ENCODE results near the genes TDRD15 and FKBP1B.

DNA sequence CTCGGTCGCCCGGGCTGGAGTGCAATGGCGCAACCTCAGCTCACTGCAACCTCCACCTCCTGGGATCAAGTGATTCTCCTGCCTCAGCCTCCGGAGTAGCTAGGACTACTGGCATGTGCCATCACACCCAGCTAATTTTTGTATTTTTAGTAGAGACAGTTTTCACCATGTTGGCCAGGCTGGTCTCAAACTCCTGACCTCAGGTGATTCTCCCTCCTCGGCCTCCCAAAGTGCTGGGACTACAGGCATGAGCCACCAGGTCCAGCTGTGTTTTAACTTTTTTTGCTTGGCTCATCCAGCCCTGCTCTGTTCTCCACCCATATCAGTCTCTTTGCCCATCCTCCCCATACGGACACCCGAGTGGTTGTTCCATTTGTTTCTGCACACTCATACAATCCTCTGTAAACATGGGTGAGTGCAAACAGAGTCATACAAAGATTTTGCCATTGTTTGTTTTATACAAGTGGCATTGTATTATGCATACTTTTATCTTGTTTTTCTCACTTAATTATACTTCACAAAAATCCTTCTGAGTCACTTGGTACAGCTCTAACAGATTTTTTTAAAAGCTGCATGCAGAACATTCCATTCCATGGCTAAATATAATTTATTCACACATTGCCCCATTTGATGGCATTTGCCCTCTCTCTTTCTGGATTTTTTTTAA lies 5.4 kb downstream of the APOB start:
- RRBS, result no CpG with 5 or more reads among the region's 8 CpGs

GRCh38 chr2:21044568-21045658 lies 1.0 kb upstream of the APOB start:
- RRBS, result no CpG with 5 or more reads among the region's 22 CpGs

- RRBS, result no CpG with 5 or more reads among the region's 4 CpGs
Measured at GRCh38 chr2:21051812-21052452, 8.1 kb upstream of the APOB start.

DNA sequence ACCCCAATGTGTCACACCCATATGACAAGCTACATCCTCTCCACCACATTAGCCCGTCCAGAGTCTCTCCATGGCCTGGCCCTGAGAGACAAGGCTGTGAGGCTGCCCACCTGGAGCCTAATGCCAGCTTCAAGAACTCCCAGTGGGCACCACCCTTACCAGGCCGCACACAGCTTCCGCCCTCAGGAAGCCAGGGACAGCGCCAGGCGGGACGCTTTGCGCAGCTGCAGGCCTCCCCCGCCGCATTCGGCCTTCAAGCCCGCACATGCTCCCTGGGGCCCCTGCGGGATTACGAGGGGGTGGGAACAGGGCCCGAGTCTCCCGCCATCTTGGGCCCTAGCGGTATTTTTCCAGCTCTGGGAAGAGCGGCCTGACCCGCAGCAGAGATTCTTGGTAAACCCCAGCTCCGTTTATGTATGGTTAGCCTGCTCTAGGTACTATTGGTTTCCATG lies at the start of gene TDRD15:
Gene TDRD15, plus strand, starts transcription at position 315 of the 452 bp plus-strand sequence.
- RRBS, result no CpG with 5 or more reads among the region's 19 CpGs

- RRBS, result no CpG with 5 or more reads among the region's 5 CpGs
Measured at GRCh38 chr2:21422221-21422788, 298.5 kb downstream of the TDRD15 start.

GRCh38 chr2:23197803-23198772 lies 186.9 kb upstream of the KLHL29 start:
- RRBS, result no CpG with 5 or more reads among the region's 11 CpGs

GRCh38 chr2:23351495-23351881 lies 33.5 kb upstream of the KLHL29 start:
- RRBS, result 13% methylated on average over 7 of the region's 23 CpGs

DNA sequence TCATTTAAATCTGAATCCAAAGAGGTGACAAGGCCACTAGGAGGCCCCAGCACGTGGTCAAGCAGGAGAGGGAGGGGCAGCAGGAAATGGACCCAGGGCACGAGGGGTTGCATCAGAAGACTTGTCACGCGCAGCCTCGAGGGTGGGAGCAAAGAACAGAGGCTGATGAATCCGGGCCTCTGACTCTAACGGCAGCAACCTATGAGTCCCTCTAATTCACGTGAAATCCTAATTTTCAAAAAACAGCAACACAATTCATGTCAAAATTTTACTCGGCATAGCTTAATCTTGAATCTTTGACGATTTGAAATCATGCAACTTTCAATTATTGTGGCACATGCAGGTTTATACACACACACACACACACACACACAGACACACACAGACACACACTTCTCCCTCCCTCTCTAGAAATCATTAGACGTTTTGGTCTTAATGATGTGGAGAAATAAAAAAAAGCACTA lies 24.1 kb upstream of the KLHL29 start:
- RRBS, result no CpG with 5 or more reads among the region's 11 CpGs

- RRBS, result no CpG with 5 or more reads among the region's 8 CpGs
Measured at GRCh38 chr2:23404434-23404798, 19.4 kb downstream of the KLHL29 start.

- RRBS, result no CpG with 5 or more reads among the region's 14 CpGs
Measured at GRCh38 chr2:23492697-23493435, 107.9 kb downstream of the KLHL29 start.

DNA sequence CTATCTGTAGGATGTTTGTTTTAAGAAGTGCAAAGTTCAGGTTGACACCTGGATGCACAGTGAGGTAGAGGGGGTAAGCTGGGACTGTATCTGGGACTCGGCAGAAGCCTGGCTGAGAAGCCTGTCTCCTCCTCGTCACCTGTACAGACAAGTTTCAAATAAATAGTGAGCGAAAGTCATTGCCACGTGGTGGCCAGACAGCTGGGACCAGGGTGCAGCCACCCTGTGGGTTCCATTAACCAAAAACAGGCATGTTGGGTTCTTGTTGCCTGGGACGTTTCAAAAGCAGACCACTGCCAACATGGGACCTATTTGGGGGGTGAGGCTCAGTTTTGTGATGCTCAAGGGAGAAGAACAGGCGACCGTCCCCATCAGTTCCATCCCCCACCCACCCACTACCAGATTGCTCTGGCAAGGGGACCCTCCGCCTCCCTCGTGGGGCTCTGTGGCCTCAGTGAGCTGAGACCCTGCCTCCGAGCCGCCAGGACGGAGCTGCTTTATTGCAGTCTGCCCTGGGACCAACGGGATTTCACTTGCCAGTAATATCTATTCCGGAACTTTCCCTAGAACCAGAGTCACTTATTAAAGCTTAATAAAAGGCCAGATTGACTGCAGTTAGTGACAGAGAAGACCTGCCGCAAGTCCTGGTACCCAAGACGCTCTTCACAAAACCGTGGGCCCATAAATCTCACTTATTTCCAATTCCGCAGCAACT lies 146.2 kb downstream of the KLHL29 start:
- RRBS, result no CpG with 5 or more reads among the region's 18 CpGs

DNA sequence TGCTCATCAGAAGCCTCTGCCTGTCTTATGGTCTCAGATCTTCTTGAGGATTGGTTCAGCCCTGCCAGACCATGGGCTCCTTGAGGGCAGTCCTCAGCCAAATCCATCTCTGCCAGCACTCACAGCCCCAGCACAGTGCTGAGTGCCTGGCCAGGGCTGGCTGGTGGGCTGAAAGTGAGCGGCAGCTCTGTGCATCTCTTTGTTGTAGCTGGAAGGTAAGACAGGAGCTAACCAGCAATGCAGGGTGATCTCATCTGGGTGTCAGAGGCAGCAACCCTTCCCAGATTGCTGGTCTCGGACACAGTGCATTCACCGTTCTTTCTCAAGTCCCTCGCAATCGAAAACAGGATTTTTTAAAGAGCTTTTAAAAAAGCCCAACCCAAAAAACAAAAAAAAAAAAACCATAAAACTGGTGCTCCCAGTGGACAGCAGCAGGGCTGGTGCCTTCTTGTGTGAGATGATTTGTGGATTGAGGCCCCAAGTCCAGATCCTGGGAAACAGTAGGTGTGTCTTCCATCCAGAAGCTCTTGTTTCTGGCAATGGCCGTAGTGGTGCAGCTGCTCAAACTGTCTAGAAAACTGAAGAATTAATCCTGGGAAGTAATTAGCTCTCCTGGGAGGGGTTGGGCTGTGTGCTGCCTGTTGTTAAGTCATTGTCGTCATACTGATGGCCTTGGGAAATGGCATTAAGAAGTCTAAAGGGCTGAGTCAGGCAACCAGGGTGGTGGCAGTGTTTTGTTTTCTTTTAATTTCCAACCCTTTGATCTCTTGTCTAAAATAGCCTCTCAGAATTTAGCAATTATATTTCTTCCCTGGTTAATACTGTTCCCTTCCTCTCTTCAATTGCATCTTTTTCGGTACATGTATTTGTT lies 156.6 kb downstream of the KLHL29 start:
- RRBS, result no CpG with 5 or more reads among the region's 8 CpGs

GRCh38 chr2:23617179-23618401 lies 232.6 kb downstream of the KLHL29 start:
- RRBS, result no CpG with 5 or more reads among the region's 32 CpGs

- RRBS, result no CpG with 5 or more reads among the region's 6 CpGs
Measured at GRCh38 chr2:23732881-23733904, 193.7 kb downstream of the ATAD2B start.

- RRBS, result no CpG with 5 or more reads among the region's 6 CpGs
Measured at GRCh38 chr2:23757505-23758382, 169.2 kb downstream of the ATAD2B start.

DNA sequence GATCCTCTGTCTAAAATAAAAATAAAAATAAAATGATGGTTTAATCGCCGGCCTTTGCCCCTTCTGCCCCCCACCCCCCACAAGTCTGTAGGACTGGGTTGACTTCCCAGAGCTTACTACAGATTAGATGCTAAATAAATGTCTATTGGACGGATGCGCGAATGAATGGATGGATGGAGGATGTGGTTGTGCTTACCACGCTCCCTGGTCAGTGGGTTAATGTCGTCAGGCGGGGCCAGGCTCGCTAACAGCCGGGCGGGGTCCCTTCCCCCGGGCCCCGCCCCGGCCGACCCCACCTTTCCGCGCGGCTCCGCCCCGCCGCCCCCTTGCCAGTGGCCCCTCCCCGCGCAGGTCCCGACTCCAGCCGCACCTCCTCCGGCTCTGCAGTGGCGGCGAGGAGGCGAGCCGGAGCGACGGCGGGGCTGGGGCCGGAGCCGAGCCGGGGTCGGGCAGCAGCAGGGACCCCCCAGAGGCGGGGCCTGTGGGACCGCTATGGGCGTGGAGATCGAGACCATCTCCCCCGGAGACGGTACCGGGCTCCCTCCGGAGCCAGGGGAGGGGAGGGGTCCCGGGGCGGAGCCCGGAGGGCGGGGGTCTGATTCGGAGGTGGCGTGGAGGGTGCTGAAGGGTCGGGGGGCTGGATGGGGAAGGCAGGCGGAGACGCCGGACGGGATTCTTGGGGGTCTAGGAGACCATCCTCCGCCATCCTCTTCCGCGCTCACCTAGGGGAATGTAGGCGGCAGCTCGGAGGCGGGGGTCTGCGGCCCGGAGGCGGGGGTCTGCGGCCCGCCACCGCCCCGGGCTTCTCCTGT lies at the start of gene FKBP1B:
Gene FKBP1B, plus strand, starts transcription at position 384 of the 812 bp plus-strand sequence.
- RRBS, result 15% methylated on average over 33 of the region's 69 CpGs

DNA sequence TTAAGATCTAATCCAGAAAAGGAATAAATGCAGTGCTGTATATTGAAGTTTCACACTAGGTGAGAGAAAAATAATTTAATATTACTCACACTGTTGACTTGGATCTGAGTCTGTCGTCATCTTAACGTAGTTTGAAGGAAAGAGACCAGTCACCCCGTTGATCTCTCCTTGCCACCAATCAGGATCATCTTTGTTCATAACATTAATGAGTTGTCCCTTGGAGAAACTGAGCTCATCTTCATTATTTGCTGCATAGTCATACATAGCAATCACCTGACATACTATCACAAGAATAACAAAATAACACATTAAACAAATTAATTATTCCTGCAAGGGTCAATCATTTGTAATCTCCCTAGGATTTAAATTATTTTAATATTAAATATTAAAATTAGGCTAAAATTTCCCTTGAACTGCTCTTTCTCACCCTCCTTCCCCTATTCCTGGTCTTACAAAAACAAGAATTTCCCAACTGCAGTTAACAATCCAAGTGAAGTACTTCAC lies 71.2 kb downstream of the FAM228A start:
- RRBS, result no CpG with 5 or more reads among the region's 3 CpGs

- RRBS, result no CpG with 5 or more reads among the region's 4 CpGs
Measured at GRCh38 chr2:24259220-24260091, 84.6 kb downstream of the FAM228A start.

GRCh38 chr2:24267364-24267915 lies 92.6 kb downstream of the FAM228A start:
- RRBS, result no CpG with 5 or more reads among the region's 6 CpGs

All from CMK (cell line).